Hematopoietic multipotent progenitor cell (in vitro differentiated cells): Measurements from ENCODE around the gene USH2A.

DNA sequence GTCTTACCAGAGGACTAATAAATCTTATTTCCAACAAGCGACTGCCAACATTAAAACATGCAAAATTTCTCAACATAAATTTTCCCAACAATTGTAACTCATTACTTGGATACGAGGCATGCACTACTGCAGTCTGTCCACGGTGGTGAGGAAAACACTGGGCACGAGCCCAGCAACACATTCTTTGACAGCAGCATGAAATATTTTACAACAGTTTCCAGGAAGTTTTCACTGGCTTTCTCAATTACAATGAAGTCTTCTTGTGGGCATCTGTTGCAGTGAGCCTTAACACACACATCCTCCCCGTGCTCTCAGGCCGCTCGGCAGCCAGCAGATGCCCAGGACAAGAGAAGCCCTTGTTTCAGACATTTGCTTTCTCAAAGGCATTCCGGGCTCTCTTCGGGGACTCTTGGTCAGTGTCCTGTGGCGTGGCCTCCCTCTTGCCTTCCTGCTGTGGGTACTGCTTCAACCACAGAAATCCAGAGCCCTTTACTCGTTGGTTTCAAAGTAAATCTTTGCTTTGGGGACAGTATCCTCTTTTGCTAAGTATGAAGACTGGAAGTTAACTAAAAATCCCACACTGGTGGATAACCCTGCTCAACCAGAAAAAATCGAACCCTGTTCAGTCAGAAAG is 262.6 kb upstream of the PROX1 start:
- CAGE, long polyA plus RNA: no peak

GRCh38 chr1:213981208-213981746 is 6.5 kb upstream of the PROX1 start:
- CAGE, long polyA plus RNA: no peak

DNA sequence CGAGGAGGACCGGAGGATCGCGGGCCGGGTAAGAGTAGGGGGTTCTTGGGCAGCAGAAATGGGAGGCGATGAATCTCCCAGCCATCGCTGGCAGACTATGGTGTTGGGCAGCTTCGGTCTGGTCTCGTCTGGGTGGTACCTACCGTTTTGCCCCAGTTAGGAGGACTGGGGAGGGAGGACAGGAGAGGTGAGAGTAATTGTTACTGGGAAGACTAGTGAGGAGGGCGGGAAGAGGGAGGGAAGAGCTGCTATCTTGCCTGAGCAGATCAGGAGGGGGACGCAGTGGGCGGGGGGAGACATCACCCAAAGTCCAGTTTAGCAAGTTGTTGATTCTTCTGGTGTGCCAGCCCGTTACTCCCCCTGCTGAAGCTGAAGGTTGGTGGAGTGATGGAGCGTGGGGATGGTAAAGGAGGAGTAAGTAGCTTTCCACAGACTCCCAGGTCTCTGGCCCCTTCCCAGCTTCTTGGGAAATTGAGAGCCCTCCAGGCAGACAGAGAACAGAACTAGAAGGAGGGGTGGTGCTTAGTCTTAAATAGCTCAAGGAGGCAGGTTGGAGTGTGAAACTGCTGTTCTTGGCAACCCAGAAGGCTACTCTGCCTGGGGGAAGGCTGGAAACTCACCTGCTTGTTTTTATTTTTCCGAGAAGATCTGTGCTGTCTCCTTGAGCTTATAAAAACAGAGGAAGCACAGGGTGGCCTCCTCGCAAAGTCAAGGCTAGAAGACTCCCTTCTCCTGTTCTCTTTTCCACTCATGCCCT is 1.8 kb downstream of the PROX1 start:
- CAGE, long polyA plus RNA: no peak

GRCh38 chr1:214026821-214027412 is 39.1 kb downstream of the PROX1 start:
- CAGE, long polyA plus RNA: no peak

DNA sequence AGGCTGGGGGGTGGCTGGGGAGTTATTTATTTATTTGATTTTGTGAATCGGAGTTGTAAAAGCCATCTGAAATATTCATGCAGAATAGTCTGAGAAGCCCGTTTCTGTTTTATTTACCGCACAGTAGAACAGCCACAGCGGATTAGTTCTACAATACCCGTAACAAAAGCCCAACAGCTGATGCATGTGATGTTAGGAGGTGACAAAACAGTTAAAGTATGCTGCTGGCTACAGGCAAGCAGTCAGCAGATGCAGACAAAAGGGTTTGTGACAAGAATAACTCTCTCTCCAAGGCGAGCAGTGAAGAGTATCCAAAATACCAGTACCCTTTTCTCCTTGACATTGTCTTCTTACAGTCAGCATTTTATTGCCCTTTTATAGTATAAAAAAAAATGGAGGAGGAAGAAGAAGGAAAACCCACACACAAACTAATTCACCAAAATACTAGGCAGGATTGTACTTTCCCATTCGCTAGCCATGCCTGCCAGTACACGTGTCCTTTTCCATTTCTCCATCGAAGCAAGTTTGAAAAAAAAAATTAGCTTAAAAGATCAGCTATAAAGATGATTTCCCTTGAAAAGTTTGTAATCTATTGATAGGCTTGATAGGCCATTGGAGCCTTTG is 42.1 kb downstream of the PROX1 start:
- CAGE, long polyA plus RNA: no peak

DNA sequence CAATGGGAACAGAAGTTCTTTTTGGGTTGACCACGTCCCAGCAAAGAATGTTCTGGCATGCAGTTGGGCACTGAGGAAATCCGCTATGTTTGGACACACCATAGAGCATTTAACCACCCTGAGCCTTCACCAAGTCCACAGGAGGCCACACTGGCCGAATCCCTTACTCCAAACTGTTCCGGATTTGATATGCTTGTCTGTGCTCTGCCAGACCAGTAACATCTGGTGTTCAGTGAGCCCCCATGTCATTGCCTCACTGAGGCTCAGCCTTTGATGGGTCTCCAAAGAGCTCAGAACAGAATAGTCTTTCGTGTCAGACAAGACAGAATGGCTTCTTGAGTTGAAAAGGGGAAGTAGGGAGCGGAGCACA is 81.4 kb downstream of the SMYD2 start:
- CAGE, long polyA plus RNA: no peak

GRCh38 chr1:214404581-214405327 is 123.8 kb downstream of the SMYD2 start:
- CAGE, long polyA plus RNA: no peak

- CAGE, long polyA plus RNA: no peak
Observed at GRCh38 chr1:214549889-214550493, 1.4 kb downstream of the PTPN14 start.

DNA sequence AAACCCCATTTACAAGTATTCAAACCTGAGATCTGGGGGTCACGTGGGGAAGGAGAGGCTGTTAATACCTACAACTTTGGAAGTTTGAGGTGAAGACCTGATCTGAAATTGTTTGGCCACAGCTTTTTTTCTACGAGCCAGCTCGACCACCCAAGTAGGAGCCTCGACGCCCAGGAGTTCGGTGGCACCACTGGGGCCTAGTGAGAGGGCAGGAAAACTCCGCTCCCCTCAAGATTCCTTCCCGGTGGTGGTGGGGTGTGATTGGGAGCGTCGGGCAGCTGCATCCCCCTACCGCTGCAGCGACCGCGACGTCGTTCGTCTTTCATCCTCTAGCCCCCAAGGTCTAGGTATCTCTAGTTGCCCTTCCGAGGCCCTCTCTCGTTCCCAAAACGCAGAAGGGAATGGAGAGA is 903 bp downstream of the PTPN14 start:
- CAGE, long polyA plus RNA: no peak

DNA sequence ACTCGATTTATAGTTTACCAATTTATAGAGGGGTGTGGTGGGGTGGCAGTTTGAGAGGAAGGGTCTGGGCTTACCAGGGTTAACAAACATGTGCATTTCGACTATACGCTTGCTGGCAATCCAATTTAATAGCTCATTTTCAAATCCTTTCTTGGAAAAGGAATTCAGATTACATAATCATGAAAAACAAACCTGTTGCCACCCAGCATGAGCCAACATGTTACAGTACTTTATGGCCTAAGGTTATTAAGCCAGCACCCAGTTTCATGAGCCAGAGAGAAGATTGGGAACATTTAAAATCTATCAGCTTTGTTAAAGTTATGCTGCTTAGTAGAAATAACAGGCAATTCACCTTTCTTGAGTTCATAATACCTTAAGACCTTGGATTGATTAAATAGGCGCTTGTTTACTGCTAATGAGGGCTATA is 22.6 kb upstream of the PTPN14 start:
- CAGE, long polyA plus RNA: no peak

DNA sequence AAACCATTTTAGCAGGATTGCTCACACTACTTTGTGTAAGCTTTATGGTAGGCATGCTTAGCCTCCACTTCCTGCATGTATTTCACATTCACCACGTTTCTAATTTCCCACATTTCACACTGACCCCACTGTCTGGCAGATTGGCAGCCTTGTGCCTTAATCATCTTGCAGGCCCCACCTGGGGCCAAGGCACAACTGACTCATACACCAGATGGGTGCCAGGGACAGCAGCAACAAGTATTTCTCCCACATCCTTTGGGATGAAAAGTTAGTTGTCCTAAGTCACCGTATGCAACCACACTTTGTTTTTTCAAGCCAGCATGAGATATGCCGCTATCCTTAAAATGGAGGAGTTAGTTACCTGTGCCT is 21.2 kb upstream of the CENPF start:
- CAGE, long polyA plus RNA: no peak

DNA sequence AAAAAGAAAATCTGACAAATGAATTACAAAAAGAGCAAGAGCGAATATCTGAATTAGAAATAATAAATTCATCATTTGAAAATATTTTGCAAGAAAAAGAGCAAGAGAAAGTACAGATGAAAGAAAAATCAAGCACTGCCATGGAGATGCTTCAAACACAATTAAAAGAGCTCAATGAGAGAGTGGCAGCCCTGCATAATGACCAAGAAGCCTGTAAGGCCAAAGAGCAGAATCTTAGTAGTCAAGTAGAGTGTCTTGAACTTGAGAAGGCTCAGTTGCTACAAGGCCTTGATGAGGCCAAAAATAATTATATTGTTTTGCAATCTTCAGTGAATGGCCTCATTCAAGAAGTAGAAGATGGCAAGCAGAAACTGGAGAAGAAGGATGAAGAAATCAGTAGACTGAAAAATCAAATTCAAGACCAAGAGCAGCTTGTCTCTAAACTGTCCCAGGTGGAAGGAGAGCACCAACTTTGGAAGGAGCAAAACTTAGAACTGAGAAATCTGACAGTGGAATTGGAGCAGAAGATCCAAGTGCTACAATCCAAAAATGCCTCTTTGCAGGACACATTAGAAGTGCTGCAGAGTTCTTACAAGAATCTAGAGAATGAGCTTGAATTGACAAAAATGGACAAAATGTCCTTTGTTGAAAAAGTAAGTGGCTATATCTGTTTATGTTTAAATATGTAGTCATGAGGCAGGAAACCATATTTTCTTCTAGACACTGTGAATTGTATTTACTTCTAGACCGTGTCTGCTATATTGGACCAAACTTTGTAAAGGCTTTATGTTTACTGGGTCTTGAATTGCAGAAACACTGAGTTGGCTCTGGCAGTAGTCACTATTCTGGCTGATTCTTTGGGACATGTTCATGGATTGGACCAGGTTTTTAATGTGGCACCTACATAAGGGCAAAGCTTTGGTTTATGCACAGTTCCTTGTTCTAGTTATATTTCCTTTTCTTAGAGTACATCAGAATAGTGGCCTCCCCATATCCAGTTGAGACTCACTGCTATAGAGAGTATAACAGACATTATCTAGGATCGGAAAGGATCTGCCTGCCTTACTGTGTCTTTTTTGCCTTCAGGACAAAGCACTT is 44.1 kb downstream of the CENPF start:
- CAGE, long polyA plus RNA: no peak

DNA sequence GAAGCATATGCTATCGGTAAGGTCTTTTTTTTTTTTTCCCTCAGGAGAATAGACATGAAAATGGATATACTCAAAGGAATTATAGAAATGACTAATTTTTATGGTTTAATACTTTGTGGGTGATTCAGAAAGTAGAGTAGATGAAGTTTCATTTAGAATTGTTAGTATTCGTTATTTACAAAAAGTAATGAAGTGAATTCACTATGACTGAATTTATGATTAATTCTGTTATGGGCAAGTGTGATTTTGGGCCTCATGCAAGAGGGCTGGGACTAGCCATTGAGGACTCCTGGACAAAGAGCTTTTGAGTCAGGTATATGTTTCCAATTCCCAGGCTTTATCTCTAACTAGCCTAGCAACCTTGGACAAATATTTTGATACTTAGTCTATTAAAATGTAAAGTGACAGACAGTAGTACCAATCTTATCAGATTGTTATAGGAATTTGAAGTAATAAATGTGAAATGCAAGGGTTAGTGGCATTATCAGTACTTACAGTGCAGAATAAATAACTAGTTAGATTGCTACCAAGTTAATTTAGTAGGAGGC is 3.2 kb downstream of the KCTD3 start:
- CAGE, long polyA plus RNA: no peak

- CAGE, long polyA plus RNA: no peak
Observed at GRCh38 chr1:215618658-215619421, 51.7 kb downstream of the KCTD3 start.

DNA sequence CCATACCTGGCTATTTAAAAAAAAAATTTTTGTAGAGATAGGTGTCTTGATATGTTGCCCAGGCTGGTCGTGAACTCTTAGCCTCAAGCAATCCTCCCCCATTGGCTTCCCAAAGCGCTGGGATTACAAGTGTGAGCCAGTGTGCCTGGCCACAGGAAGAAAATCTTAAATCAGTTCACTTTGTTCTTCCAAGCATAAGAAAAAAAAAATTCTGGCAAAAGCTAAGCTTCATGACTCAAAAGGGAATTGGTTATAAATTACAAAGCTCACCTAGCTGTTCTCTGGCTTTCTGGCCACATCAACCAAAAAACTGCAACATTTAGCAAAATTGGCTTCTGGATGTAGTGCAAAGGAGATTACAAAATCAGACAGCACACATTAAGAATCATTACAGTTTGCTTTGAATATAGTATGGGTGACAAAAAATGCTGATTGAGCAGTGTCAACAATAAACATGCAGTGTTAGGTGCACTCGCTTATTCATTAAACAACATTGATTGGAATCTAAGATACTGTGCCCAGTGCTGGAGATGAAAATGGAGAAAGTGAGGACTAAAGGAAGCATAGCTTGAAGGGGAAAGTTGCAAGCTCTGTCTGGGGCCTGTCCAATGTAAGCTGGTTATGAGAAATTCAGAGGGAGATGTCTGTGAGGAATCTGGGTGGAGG is 76.7 kb downstream of the KCTD3 start:
- CAGE, long polyA plus RNA: no peak

GRCh38 chr1:216423184-216423602 is at the start of gene USH2A:
Gene USH2A (minus strand): TSS chr1:216423448.
- CAGE, long polyA plus RNA: no peak

DNA sequence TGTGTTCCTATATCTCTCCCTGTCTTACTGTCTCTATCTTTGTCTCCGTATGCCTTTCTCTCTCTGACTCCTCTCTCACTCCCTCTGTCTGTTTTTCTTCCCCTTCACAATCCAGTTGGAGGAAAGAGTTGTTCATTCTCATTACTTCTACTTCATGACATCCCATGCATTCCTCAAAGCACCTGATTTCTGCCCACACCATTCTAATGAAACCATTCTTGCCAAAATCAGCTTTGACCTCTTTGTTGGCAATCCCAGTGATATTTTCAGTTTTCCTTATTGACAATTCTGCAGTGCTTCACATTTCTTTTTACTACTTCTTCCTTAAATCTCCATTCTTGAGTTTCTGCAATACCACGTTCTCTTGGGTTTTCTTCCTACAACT is 97.4 kb downstream of the ESRRG start:
- CAGE, long polyA plus RNA: no peak

- CAGE, long polyA plus RNA: no peak
Observed at GRCh38 chr1:216785810-216786100, 62.5 kb upstream of the ESRRG start.

GRCh38 chr1:217088369-217089395 is 365.5 kb upstream of the ESRRG start:
- CAGE, long polyA plus RNA: no peak

DNA sequence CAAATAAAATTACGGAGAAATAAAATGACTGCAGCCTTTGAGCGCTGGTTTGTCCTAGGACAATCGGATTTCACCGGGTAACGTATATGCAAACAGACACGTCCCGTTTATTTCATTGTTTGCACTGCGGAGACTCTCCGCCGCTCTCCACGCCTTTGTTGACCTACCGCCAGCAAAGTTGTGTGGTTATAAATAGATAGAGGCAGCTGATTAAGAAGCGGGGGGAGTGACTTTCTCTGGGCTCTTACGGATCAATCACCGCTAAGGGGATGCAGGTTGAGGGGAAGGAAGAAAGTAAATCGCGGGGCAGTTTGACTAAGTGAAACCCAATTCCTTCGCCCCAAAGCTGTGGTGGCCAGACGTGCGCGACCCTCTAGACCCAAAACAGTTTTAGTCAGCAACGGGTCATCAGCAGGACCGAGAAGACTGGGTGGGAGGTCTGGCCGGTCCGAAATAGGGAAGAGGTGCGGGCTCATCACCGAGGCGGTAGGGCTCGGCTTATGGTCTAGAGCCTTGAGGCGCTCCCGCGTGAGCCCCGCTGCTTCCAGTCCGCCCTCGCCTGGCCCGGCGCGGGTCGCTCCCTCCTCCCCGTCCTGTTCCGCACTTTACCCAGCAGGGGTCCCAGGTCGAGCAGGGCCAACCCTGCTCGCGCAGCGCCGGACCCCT is 120.9 kb upstream of the RRP15 start:
- CAGE, long polyA plus RNA: no peak